ENCODE measurements around a stretch of chr2.

DNA sequence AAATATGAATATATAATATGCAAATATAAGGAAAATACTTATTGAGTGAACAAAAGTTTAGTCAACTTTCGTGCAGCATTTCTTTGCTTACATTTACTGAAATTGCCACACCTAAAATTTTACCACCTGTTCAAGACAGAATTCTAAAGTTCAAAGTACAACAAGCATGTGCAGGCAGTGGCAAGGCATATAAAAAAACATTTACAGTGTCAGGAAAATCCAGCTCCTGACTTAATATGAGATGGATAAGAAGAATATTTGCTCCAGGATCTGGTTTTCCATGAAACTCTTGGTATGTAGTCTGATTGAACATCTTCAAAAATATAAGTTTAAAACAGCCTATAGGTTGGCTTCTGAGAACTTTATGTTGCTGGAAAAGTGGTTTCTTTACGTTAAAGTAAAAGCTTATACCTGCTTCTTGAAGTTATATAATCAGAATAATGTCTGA, 4.8 kb downstream of the ITPRID2 start:
- PRO-cap, 2 experiments, result no peak in any of the 2 experiments

GRCh38 chr2:181896780-181897287, 5.3 kb downstream of the ITPRID2 start:
- PRO-cap, 2 experiments, result no peak in any of the 2 experiments

GRCh38 chr2:182050463-182051034, 64.9 kb downstream of the PPP1R1C start:
- PRO-cap, 2 experiments, result no peak in any of the 2 experiments

- PRO-cap, 2 experiments, result no peak in any of the 2 experiments
Measured at GRCh38 chr2:182522126-182522990, 95.5 kb upstream of the PDE1A start.

DNA sequence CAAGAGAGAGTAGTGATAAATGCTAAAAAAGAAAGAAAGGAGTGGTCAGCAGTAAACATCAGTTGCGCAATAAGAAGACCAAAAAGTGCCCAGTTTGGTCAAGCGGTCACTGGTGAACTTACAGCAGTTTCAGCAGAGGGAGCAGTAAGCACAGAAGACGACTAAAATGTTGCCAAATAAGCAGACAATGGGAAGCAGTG, 45.8 kb downstream of the DNAJC10 start:
- PRO-cap, 2 experiments, result no peak in any of the 2 experiments

DNA sequence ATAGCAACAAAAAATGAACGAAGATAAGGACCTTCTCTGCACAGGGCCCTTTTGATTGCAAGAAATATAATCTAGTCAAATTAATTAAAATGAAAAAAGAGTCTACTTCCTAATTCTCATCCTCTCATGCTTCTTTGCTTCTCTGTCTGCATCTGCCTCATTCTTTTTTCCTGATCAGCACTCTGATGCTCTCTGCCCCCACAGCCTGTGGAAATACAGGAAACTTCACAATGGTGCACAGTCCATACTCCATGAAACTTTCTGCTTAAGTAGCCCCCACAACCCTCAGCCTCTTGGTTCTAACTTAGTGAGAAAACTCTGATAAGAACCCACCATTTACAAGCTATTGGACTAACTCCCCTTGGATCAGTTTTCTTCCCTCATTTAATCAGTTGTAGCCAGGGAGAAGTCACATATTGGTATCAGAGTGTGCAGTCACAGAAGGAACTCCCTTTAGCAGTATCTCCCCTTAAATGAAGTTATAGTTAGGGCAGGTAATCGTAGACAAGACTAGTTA, 47.3 kb upstream of the FRZB start:
- PRO-cap, 2 experiments, result no peak in any of the 2 experiments

GRCh38 chr2:183615003-183615566, 490.8 kb downstream of the NUP35 start:
- PRO-cap, 2 experiments, result no peak in any of the 2 experiments

DNA sequence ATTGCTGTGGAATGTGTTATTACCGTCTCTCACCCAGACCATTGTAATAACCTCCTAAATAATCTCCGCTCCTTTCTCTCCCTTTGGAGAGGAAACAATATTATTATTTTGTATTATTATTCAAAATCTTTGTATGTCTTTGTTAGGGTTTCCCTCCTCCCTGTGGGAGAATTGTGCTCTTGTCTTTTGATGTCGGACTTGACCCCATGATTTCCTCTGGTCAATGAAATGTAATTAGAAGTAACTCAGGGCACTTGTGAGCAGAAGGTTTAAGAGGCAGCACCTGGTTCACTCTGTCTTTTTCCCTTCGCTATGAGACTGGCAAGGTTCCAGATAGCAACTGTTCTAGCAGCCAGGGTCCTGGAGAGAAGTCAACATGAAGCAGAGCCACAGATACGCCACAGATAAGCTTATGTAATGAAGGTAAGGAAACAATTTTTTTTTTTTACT, 601.3 kb upstream of the ZNF804A start:
- PRO-cap, 2 experiments, result no peak in any of the 2 experiments

DNA sequence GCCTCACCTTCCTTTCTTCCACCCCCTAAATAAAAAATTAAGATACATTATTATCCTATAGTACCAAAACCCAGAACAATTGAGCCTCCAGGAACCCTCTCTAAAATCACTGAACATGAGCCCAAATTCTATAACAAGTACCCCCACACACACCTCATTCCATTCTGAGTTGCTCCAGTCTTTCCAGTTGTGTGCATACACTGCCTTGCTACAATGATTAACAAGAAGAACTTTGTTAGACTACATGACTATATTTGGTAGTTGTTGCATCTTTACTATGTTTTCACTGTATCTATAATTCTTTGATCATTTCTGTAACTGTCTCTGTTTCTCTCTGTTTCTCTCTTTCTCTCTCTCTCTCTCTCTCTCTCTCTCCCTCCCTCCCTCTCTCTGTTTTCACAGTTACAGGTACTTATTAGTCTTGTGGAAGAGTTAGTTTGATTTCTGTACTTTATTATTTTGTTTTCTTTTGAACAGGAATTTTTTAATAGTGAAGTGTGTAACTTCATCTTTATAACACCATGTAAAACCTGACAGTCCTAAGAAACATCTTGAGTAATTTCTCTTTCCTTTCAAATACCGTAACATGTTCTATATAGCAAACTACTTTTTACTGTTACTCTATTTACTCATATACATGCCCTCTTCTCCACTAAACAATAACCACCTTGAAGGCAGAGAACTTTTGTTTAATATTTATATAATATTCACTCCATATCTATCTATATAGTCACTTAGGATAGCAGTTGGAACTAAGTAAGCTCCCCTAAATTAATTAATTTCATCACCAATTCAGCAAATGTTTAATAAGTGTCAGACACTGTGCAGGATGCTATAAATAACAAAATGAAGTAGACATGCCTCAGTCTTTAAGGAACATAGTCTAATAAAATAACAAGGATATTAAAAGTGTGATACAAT, 268.4 kb downstream of the FSIP2 start:
- PRO-cap, 2 experiments, result no peak in any of the 2 experiments

- PRO-cap, 2 experiments, result no peak in any of the 2 experiments
Measured at GRCh38 chr2:186179469-186180391, 306.3 kb upstream of the ZC3H15 start.

DNA sequence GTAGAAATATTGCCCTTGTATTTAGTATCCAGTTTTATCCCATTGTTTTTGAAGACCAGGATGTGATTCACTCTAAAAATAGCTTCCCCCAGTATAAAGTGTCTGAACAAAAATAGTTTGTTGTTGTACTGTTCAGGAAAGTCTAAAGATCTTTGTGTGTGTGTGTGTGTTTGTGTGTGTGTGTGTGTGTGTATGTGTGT, 145.4 kb downstream of the CALCRL start:
- PRO-cap, 2 experiments, result no peak in any of the 2 experiments

GRCh38 chr2:187484686-187485069, 36.6 kb upstream of the CALCRL start:
- PRO-cap, 2 experiments, result no peak in any of the 2 experiments

DNA sequence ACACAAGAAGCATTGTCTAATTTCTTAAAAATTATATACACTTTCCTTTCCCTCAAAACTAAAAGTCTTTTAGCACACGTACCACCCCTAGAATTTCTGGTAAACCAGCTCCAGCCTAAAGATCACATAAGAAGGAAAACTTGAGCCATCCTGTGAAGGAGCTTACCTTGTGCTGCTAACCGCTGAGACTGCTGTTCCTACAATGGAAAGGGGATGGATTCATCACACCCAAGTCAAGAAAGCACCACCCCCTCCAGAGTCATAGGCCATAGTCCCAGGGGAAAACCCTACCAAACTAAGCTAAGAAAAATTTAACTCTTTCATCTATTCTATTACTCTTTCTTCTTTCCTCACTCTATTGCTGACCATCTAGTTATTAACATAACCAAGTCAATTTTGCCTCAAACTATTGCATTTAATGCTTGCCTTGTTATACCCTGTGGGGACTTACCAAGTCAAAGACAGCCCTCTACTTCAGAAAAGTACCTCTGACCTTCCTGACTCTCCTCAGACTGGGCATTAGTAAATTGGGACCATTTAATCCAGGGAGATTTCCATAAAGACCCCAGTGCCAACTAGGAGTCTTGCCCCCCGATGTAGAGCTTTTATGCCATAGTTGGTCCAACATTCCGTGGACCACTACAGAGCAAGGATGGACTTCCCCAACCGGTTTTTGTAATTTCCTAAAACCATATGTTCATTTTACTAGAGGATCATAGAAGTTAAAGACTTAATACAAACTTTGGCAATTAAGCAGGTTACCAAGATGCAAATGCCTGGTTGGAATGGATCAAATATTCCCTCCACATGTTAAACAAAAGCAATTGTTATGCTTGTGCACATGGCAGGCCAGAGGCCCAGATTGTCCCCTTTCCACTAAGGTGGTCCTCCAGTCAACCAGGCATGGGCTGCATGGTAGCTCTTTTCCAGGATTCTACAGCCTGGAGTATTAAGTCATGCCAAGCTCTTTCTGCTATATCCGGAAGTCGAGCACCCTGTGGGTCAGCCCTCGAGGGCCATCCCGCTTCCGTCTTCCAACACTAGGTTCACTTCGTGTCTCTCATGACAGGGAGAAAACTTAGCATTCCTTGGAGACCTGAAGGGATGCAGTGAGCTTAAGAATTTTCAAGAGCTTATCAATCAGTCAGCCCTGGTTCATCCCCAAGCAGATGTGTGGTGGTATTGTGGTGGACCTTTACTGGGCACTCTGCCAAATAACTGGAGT, 40.4 kb downstream of the TFPI start:
- PRO-cap, 2 experiments, result no peak in any of the 2 experiments

- PRO-cap, 2 experiments, result no peak in any of the 2 experiments
Measured at GRCh38 chr2:187516560-187517489, 37.4 kb downstream of the TFPI start.

- PRO-cap, 2 experiments, result no peak in any of the 2 experiments
Measured at GRCh38 chr2:188123283-188123982, 168.2 kb upstream of the GULP1 start.

DNA sequence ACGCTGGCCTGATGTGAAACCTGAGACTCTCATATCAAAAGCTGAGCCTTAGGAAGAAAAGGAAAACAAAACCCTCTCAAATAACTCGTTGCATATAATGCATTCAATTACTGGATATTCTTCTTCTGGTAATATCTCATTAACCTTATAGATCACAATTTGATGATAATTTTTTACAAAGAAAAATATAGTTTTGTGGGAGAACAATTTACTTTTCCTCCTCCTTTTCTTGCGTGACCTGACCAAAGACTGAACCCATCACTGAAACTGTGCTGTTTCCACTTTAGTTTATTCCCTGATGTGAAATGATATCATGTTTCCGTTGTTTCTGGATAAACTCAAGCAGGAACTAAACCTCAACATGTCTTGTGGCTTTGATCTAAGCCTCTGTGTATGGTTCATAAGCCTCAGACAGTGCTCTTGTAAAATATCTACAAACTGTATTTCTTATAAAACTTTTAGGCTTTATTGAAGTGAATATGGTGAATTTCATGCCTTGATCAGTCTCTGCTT, 332.5 kb downstream of the GULP1 start:
- PRO-cap, 2 experiments, result no peak in any of the 2 experiments

DNA sequence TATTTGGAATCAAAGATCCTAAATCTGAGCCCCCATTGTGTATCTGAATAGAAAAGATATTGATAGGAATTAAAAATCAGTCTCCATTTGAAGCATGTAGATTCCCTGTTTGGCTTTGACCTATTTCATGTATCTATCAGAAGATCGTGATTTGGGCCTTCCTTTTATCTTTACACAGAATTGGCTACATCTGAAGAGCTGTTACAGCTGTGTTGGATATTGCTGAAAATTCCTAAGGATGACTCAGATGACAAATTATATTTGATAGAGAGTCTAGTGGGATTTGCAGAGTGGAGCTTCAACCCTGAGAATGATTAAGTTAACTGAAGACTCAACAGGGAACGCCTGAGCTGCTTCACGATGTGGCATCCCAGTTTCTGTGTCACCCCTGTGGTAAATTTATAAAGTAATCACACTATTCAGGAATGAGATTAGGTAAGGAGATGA, 4.9 kb upstream of the COL3A1 start:
- PRO-cap, 2 experiments, result no peak in any of the 2 experiments

DNA sequence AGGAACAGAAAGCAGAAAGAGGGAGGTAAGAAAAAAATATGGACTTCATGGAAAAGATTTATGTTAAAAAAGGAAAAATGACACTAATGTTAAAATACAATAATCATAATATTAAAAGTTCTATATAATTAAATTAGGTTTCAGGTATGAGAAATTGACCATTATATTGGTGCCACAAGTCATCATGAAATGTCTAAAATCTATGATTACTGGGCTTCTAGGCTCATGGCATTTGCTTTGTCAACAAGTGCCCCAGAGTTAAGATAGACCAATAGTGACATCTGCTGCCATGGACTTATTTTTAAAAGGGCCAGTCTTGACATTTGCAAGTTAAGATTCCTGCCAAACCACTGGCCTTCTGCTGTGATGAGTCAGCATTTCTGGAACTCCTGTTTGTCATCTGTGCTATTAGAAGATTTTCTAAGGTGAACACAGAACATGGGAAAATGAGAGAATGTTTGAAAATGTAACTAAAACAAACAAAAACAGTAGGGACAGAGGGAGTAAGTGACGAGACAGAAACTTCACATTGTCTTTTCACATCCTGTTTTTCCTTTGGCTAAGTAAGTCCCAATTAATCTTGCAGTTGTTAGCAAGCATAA, 93.8 kb upstream of the WDR75 start:
- PRO-cap, 2 experiments, result no peak in any of the 2 experiments

GRCh38 chr2:189500579-189501352, 59.5 kb downstream of the WDR75 start:
- PRO-cap, 2 experiments, result no peak in any of the 2 experiments

- PRO-cap, 2 experiments, result peak in 2 of 2 experiments; most common plus-strand start chr2:189658018 (in 2); most common minus-strand start chr2:189657795 (in 1)
Measured at GRCh38 chr2:189657550-189658345, 3.5 kb upstream of the ASDURF start.